H9 (cell line): Measurements from ENCODE around the gene EPC1.

- PRO-cap: no peak
Measured at GRCh38 chr10:30497712-30498031, 63.7 kb downstream of the MAP3K8 start.

DNA sequence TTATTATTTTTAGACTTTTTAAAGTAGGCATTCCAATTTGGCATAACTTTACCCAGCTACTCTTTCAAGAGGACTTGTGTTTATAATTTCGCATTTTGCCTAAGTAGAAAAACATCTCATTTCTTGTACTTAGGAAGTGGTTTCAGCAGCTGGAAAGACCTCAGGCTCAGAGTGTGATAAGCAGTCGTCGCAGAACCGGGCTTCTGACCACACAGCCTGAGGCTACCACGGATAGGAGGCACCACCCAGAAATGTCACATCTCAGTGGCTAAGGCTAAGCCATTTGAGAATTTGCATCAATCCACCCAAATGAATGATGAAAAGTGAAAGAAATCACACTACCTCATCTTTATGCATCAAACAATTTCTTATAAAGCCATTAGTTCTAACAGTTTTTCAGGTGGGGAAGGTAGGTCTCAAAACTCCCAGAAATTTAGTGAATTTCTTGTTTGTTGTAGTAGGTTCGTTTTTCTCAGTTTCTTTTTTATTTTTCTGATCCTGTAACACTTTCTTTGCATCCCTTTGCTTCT, 68.3 kb downstream of the MAP3K8 start:
- PRO-cap: no peak

DNA sequence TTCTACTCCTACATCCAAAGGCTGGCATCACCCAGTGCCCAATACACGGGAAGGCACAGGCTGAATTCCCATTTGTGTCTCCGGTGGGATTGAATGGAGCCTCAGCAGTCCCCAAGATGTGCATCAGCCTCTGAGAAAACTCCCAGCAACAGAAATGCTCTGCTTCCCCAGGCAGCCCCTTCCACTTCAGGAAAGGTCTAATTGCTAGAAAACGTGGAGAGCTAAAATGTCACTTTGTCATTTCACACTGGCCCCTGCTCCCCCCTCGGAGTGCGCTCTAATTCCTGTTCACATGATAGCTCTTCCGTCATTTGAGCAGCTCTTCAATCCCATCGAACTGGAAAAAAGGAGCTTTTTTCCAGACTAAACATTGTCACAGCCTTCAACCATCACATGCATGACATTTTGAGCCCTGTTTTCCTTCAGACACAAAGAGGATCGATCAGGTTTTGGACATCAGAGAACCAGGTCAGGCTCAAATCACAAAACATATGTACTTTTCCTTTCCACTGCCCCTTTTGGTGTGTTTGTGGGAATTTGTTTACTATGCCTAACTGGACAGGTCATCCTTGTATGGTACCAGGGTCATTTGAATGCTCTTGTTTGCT, 87.7 kb downstream of the LYZL2 start:
- PRO-cap: no peak

DNA sequence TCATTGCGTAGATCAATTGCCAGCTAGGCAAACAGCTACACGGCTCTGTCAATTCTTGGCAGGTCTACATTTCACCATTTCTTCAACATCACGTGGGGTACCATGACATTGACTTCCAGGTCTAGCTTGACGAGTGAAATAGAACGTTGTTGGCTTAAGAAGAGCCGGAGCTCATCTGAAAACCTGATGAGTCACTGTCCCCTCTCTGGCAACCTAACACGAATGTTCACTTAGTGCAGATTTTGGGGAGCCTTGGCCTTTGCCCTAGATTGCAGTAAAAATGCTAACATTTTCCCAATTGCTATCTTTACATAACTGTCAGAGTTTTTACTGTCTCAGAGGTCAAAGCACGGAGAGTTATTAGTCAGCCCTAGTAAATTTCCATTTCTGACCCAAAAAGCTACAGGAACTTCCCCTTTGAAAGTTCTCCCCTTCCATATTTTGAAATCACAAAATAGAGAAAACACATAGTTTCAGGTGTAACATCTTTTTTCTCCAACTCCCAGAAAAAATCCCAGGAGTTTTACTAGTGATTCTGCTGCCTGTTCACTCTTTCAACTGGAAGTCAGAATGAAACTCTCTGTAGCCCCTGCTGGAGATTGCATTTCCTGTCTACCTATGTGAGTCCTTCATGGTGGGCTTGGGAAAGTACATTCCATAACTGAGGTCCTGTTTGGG, 87.0 kb downstream of the LYZL2 start:
- PRO-cap: no peak

GRCh38 chr10:30552947-30553574, 76.5 kb downstream of the LYZL2 start:
- PRO-cap: bidirectional peak, plus-strand start at chr10:30553308, minus-strand start at chr10:30553215

DNA sequence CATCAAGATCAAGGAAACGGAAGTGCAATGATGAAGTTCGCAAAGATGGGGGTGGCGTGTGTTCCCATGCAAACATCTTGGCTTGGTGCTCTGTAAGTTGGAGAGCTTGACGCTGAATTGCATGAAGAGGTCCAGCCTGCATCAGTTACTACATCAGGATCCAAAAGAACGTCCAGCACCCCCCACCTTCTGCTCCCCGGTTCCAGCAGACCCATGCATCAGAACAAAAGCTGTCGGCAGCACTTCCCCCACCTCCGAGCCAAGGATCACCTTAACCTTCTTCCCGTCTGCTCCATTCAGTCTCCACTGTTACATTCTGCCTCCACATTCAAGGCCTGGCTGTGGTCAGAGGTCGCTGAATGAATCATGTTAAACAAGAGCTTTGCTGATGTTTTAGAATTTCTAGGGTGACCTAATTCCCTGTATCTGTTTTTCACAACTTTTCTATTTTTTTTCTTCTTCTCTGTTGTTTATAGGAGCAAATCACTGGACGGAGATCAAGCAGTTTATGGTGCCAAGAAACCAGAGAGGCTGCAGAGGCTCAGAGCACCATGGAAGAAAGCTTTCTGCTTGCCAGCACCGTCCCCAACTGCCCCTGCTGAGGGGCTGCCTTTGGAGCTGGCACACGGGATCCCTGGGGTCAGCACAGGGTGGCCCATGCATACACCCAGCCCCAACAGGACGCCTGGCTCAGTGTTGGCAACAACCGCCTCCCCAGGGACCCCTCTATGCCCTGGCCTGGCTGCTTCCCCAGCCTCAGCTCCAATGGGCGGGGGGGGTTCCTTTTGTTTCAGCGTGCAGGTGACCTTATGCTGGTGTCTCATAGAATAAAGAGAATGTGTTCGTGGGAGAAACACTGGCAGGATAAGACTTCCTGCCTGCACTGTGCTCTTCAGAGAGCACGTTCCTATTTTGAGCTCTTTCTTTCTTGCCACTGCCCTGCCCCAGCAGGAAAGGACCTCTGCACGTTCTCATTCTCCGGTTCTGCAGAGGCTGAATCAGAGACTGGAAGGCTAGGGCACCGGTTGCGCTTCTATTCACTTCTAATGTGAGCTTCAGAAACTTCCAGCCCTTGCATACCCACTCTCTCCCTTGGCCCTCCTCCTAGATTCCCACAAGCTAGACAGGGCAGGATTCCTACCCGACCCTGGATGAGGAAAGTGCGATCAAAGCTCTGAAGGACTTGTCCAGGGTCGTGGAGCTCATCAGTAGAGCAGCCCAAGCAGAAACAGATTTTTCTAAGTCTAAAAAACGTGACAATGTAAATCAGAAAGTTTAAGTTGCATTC, 182.7 kb upstream of the LYZL2 start:
- PRO-cap: no peak

GRCh38 chr10:30980947-30981440, 50.7 kb downstream of the ZNF438 start:
- PRO-cap: no peak

DNA sequence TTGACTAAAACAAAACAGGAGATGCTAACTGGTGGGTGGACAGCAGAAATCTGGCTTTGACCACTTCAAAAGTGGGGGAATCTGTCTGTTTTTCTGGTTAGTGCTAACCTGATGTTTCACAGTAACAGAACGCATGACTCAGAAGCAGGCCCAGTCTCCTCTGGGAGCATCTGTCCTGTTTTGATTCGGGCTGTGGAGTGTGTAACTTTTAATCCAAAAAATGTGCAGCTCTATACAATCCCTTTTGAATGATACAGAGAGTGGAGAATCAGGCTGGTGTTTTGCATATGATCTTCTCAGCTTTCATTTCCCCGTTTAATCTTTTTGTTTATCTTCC, 32.7 kb upstream of the ZNF438 start:
- PRO-cap: no peak

GRCh38 chr10:31399453-31400022, 80.5 kb downstream of the ZEB1 start:
- PRO-cap: no peak

GRCh38 chr10:31623458-31623768, 304.4 kb downstream of the ZEB1 start:
- PRO-cap: no peak

- PRO-cap: no peak
Measured at GRCh38 chr10:31700061-31700684, 228.5 kb downstream of the ARHGAP12 start.

DNA sequence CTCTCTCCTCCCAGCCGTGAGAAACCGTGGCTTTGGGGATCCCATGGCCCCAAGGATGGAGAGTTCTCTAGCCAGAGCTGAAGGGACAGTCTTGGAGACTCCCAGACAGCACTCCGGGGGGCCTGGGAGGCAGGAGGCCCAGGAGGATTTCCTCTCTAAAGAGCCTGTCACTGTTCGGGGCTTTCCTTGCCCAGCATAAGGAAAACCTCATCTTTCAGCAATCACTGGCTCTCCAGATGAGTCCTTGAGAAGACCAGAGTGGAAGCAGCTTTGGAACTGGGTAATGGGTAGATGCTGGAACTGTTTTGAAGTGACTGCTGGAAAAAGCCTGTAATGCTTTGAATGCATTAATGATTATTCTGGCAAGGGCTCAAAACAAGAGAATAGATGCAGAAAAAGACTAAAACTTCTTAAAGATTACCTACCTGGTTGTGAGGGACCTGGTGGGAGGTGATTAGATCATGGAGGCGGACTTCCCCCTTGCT, 226.9 kb downstream of the ARHGAP12 start:
- PRO-cap: no peak

- PRO-cap: unidirectional peak, plus-strand start at chr10:31927987; bidirectional peak, plus-strand start at chr10:31928047, minus-strand start at chr10:31928014
Measured at GRCh38 chr10:31927620-31928138, 952 bp downstream of the ARHGAP12 start.

- PRO-cap: no peak
Measured at GRCh38 chr10:31977314-31977836, 48.7 kb upstream of the ARHGAP12 start.

- PRO-cap: no peak
Measured at GRCh38 chr10:32011067-32011844, 45.0 kb downstream of the KIF5B start.

DNA sequence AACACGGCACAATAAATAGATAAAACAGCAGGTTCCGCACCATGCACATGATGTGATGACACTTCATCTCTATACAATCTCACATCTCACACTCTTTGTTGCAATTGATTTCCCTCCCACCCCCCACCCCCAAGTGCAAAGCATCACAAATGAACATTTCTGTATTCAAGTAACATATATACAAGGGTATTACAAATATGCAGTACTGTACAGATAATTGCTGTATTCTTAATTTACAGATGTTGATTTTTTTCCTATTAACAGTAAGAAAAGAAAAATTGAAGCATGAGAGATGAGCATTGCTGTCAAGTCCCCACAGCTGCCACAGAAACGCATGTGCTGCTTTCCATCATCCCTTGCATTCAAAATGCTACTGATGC, 78.3 kb downstream of the EPC1 start:
- PRO-cap: no peak

DNA sequence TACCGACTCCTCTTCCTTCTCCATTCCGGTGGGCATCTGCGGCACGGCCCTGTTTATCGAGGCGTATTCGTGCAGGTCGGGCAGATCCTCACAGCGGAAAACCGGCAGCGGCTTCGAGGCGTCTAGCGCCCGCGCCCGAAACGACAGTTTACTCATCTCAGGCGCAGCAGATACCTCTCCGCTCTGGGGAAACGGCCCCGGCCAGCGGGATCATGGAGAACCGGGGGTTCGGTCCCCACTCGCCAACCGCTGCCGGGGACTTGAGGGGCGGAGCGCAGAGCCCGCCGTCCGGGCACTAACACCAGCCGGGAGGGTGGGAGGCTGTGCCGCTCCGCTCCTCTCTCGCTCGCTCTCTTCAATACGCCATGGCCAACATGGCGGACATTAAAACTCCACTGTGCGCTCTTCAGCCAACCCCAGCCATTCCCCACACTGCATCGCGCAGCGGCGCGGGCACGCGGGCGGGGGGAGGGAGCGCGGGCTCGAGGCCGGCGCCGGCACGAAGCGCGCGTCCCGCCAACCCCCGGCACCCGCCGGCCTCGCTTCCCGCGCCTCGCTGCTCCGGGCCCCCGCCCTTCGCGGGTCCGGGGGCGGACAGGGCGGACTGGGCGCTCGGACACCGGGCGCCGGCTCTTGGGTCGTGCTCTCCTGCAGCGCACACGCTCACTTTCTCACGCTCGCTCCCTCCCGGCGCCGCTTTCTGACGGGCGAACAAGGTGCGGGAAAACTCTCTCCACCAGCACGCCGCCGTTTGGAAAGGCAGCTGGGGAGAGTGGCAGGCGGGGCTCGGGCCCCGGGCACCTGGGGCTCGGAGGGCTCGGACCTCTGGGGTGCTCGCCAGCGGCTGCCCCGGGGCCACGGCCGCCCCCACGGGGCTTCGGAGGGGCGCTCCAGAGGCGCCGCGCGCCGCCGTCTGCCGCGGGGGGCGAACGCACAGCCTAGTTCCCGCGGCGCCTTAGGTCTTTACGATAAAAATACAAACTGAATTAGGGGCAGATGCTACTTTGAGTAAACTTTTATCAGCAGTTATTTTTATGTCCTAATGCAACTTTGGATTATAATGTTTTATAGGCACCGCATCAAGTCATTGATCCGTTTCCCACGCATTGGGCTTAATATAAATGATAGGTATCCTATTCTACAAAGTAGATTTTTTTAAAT, at the start of gene EPC1:
TSS of gene EPC1 (minus strand) at position 399 of the 1,161 bp plus-strand sequence.
- PRO-cap: bidirectional peak, plus-strand start at position 500 of the sequence, minus-strand start at position 360 of the sequence; unidirectional peak, minus-strand start at position 915 of the sequence

GRCh38 chr10:32381291-32381625, 34.3 kb upstream of the EPC1 start:
- PRO-cap: no peak

GRCh38 chr10:32559708-32560478, 114.0 kb downstream of the CCDC7 start:
- PRO-cap: no peak

DNA sequence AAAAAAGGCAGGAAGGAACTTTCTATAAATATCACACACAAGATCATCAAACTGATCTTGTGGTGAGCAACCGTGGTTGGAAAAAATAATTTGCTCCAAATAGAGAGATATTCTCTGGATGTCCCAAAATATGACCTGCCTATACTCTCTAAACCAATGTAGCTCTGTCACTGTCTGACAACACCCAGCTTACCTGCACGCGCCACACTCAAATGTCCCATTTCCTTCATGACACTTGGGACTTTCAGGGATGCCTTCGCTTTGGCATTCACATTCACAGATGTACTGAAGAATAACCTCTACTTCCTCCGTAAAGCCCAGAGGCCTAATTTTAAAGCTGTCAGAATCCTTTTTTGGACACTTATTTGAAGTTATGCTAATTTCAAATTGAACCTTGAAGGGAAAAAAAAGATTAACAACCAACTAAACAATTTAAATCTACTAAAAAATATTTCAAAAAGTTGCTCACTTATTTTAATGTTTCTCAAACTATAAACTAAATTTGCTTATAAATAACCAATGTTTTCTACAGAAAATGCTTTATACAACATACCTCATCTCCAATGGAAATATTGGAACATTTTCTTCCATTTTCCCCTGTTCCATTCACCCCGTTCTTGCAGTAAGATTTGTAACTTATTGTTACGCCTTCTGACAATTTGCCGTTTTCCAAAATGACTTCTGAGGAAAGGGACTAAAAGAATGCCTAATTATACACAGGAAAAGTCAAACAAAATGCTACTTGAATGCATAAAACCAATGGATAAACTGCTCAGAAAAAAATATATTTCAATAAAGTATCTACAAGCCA, 38.1 kb downstream of the ITGB1 start:
- PRO-cap: no peak